Mesothelial cell of epicardium (in vitro differentiated cells): ENCODE measurements around a stretch of chr18.

GRCh38 chr18:54832384-54832890, 4.2 kb downstream of the RAB27B start:
- PRO-cap = no peak

GRCh38 chr18:54945631-54946103, 13.6 kb downstream of the CCDC68 start:
- PRO-cap = no peak

DNA sequence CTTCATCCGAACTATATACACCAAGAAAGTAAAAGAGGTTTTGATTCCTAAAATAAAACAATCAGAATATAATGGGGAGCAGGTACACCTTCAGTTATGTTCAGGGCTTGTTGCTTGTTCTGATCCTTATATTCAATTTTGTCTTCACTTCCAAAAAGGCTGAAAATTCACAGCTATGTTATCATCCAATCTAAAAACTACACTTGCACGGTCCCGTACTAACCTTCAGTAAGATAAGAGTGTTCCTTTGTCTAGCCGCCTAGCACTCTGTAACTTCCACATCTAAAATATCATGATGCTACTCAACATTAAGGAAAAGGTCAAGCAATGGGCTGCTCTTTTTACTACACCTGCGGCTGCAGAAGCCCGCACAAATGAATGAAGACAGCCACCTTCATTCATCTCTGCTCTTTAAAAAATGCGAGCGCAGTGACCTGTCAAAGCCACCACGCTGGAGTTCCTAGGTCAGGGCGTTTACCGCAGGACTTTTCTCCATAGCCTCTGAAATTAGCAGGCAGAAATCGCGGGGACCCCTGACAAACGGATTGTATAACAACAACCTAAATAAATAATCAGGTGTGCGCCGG, 678 bp downstream of the CCDC68 start:
- PRO-cap = no peak

DNA sequence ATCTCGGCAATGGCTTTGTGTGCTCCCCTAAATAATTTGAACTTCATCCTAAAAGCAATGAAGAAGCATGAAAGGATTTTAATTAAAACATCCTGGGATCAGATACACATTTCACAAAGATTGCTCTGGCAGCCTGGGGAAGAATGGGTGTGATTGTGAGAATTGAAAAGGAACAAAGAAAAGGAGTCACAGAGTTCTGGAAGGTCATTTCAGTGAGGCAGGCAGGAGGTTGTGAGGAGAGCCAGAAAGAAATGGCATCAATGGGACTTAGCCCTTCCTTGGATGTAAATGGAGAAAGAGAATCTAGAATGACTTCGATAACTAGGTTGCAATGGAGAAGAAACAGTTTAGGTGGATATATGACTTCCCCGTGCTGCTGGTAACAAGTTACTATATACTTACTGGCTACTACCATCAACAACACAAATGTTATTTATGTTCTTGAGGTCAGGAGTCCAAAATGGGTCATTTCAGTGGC, 228.3 kb upstream of the CCDC68 start:
- PRO-cap = no peak

GRCh38 chr18:55243650-55244472, 284.6 kb upstream of the CCDC68 start:
- PRO-cap = no peak

GRCh38 chr18:55254288-55254771, 295.1 kb upstream of the CCDC68 start:
- PRO-cap = no peak

- PRO-cap = no peak
Measured at GRCh38 chr18:55401586-55402413, 186.2 kb downstream of the TCF4 start.

DNA sequence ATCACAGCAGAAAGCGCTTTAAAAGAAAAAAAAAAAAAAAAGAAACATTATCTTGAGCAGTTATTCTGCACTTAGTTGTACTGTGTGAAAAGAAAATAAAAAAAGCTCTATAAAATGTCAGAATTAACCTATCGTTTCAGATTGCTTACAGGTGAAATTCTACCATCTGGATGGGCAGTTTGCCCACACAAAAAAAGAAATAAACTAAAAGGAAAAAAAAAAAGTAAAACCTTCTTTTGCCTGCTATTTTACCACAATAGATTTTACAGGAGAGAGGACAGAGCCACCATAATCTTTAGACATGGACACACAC, 167.2 kb downstream of the TCF4 start:
- PRO-cap = no peak

DNA sequence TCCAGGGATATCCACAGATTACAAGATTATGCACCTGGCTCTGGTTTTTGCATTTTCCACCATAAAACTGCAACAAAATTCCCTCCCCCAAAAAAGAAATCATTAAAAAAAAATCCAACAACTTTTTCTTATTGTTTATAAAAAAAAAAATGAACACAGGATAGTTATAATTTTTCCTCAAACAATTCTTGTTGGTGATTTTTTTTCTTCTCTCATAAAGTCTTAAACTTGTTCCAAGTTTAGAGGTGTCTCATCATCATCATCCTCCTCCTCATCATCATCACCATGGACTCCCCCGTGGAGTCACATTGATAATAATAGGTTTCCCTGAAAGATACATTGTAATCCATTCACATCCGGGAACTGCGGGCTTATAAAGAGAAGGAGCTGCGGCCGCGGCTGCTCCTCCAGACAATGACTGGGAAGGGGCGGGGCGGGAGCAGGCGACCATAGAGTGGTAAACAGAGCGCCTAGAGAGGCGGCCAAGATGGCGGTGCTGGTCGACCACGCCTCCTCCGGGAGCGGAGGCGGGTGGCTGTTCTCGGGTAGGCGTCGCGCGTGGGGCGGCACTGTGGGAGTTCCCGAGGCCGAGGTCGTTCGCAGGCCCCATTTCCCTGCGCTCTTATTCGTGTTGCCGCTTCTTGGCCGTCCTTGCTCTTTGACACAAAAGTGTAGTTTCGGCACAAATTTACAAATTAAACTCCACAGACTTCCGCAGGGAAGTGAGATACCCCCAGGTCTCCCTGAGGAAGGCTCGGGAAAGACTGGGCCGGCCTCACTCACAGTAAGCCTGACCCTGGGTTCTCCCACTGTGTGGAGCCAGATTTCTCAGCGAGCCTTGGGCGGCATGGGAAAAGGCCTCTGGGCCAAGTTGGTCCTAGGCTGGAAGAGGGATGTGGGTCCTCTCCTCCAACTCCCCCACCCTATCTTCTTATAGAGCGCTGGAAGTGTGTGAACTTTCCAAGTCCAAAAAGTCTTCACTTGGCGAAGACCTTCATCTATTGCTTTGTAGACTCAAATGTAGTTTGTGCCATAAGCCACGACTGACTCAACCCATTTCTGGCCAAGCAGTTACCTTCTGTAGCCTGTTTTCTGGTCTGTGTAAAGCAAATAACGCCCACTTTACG, 1.8 kb upstream of the TCF4 start:
- PRO-cap = bidirectional peak, plus-strand start at position 464 of the sequence, minus-strand start at position 420 of the sequence

GRCh38 chr18:55848359-55848841, 260.4 kb upstream of the TCF4 start:
- PRO-cap = no peak

GRCh38 chr18:56569389-56569910, 68.9 kb downstream of the TXNL1 start:
- PRO-cap = no peak

- PRO-cap = no peak
Measured at GRCh38 chr18:57150731-57151110, 3.8 kb downstream of the BOD1L2 start.

DNA sequence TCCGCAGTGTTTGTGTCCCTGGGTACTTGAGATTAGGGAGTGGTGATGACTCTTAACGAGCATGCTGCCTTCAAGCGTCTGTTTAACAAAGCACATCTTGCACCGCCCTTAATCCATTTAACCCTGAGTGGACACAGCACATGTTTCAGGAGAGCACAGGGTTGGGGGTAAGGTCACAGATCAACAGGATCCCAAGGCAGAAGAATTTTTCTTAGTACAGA, 10.5 kb upstream of the NARS1 start:
- PRO-cap = no peak

GRCh38 chr18:57719327-57720112, 83.6 kb downstream of the ATP8B1 start:
- PRO-cap = no peak

DNA sequence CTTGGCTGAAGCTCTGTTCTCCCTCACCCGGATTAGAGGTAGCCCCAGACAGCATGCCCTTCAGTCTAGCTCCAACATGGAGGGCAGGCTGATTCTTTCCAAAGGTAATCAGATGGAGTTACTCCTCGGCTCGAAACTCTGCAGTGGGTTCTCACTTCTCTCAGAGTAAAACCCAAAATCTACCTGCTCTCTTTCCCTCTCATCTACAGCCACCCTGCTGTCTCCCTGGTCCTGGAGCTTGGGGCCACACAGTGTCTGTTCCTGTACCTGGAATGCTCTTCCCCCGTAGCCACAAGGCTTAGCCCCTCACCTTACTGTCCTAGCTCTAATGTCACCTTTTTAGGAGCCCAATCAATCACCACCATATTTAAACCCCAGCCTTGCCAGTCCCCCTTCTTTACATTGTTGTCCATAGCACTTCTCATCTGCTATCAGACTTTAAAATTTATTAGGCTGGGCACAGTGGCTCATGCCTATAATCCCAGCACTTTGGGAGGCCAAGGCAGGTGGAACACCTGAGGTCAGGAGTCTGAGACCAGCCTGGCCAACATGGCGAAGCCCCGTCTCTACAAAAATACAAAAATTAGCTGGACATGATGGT, 29.1 kb downstream of the ATP8B1 start:
- PRO-cap = no peak

DNA sequence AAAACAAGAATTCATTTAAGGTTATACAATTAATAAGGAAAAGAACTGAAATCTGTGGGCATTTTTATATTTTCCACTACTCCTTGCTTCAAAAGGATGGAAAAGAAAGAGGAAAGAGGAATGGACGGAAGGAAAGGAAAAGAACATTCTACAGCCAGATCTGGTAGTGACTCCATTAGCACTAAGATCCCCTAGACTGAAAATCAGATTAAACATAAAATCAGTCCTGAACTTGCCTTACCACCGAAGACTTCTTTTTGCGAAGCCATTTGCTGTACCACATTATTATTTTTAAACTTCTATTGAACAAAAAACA, 2.4 kb downstream of the ATP8B1 start:
- PRO-cap = no peak

DNA sequence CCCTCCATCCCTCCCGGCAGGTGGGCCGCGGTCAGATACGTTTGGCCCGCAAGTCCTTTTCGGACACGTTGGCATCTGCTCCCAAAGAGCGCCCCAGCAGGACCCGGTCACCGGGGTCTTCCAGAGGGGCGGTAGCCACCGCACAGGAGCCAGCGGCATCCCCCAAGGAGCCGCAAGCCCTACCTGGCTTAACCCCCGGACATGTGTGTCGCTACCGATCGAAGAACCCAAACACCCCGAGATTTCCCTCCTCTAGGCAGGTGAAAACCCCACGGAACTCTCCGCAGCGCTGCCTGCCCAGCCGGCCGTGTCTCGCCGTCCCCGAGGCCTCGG, 670 bp downstream of the ATP8B1 start:
- PRO-cap = no peak

DNA sequence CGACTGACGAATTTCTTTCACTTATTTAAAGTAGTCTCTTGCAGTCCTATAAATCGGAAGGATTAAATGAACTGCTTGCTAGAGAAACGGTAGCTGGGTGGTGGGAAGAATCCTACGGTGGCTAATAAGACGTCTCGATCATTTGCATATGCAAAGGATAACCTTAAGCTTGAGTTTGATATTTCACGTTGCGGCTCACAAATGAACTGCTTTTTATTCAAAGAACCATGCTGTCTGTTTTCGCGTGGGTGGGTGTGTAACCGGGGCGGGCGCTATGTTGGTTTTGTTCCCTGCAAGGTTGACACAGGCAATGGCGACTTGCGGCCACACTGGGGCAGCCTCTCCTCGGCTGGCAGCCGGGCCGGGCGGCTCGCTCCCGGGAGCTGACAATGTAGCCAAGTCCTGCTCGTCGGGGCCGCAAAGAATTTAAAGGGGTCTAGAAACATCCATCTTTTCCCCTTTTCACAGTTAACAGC, 632 bp upstream of the NEDD4L start:
- PRO-cap = no peak

GRCh38 chr18:58208266-58208706, 164.3 kb downstream of the NEDD4L start:
- PRO-cap = no peak

- PRO-cap = no peak
Measured at GRCh38 chr18:58222418-58223213, 178.6 kb downstream of the NEDD4L start.